ENCODE measurements around a stretch of chr1.

DNA sequence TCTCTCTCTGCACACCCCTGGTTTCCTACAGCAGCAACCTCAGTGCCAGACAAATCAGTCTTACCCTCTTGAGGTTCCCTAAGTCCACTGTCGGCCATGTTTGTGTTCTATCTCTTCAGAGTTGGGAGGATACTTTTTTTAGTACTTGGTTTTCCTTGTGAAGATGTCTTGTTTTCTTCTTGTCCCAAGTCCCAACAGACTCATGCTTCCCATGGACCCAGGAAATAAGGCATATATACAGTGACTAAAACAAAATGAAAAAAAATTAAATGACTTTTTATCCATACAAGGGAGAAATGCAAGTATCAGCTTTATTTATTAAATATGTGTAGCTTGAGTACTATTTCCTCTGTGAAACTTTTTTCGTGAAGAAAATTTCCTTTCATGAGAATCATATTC is 25.0 kb downstream of the TOR1AIP2 start:
- CAGE, long polyA plus RNA: no peak
- RRBS: no CpG with 5 or more reads among the region's 2 CpGs

GRCh38 chr1:179872968-179873831 is 4.4 kb downstream of the TOR1AIP2 start:
- CAGE, long polyA plus RNA: no peak
- RRBS: no CpG with 5 or more reads among the region's 9 CpGs

GRCh38 chr1:179885407-179885721 is 3.3 kb downstream of the TOR1AIP1 start:
- CAGE, long polyA plus RNA: no peak

DNA sequence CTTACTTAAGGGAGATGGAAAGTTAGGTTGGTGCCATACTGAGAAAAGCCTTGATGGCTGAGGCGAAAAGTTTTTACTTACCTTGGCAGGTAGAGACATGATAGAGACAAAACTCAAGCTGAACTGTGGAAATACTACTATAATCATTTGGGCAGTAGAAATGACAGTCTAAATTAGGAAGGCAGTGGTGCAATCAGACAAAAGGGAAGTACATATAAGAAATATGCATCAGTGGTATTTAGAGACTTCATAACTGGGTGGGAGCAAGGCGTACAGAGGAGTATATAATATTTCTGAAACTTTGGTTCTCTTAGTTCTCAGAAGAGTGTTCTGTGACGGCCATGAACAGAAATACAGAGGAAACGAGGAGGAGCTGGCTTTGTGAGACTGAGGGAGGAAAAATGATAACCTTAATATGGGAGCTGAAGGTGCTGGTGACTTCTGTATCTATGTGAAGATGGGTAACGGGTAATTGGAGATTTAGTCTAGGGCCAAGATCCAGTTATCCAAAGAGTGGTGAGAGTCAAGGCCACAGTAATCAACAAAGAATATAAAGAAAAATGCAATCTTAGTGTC is 2.3 kb upstream of the CEP350 start:
- CAGE, long polyA plus RNA: no peak
- RRBS: no CpG with 5 or more reads among the region's 5 CpGs

DNA sequence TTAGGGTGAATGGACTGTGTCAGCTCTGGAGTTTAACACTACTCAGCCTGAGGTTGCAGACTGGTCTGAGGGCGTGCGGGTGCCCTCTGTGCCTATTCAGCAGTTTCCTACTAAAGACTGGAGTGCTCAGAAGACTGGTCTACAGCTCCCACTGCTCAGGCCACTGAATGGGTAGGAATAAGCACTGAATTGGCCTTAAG is 14.6 kb downstream of the CEP350 start:
- CAGE, long polyA plus RNA: no peak
- RRBS: no CpG with 5 or more reads among the region's 2 CpGs

GRCh38 chr1:179976799-179977548 is 22.4 kb downstream of the CEP350 start:
- CAGE, long polyA plus RNA: no peak
- RRBS: no CpG with 5 or more reads among the region's 5 CpGs

DNA sequence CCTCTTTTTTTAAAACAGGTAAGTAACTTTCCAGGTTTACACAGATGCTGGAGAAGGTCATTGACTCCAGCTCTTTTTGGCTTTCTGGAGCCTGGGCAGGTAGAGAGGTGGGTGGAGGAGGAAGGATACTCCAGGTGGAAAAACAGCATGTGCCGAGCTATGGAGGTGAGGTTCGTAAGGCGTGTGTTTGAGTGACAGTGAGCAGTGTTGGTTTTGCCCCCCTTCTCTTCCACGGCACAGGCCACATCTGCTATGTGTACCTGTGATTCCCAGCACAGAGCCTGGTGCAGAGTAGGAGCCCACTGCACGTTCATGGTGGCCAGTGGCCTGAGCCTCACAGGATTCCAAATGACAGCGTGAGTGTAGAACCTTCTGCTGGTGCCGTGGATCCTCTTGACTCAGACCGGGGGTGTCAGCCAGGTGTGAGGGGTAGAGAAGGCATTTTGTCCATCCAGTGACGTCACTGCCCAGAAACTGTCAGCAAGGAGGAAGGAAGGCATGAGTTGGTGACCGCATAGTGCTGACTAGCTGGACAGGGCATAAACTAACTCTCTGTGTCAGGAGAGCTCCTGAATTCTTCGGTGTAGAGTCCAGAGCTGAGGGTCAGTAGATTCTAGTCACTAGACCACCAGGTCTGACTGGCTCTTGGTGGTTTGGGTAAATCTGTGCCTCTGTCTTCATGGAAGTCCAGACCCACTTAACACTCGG is 3.6 kb downstream of the QSOX1 start:
- CAGE, long polyA plus RNA: no peak
- RRBS: no CpG with 5 or more reads among the region's 12 CpGs

DNA sequence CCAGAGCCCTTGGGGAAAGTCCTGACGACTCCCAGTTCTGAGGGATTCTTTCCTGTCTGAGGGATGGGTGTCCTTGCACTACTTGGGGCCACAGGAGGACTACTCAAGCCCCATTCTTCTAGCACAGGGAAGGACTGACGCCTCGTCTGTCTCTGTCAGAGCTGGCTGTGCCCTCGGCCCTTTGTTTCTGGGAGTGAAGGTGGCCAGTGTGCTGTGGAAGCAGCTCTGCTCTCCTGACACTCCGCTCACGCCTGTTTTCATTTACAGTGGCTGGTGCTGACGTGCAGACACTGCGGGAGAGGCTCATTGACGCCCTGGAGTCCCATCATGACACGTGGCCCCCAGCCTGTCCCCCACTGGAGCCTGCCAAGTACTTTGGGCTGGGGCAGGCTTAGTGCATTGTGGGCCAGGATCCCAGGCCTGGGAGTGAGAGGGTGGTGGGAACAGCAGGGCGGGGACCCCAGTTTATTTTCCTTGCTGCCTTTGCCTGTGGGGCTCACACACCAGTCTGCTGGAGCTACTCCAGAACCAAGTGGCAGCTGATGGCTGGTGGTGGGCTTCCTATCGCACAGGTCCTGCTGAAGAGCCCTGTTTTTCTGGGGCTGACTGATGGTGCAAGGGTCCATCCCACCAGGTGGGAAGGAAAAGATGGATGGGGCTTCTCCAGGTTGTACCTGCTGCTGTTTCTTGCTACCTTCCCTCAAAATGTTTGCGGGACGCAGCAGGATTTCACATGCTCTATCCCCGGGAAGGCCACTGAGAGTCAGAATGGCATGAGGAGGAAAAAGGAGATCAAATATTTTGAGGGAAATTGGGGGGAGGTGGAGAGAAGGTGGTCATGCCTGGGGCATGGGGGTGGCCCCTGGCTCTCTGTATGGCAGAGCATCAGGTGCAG is 21.2 kb downstream of the QSOX1 start:
- CAGE, long polyA plus RNA: no peak
- RRBS: no CpG with 5 or more reads among the region's 15 CpGs

GRCh38 chr1:180192019-180192530 is 37.4 kb downstream of the QSOX1 start:
- CAGE, long polyA plus RNA: no peak
- RRBS: no CpG with 5 or more reads among the region's 8 CpGs

DNA sequence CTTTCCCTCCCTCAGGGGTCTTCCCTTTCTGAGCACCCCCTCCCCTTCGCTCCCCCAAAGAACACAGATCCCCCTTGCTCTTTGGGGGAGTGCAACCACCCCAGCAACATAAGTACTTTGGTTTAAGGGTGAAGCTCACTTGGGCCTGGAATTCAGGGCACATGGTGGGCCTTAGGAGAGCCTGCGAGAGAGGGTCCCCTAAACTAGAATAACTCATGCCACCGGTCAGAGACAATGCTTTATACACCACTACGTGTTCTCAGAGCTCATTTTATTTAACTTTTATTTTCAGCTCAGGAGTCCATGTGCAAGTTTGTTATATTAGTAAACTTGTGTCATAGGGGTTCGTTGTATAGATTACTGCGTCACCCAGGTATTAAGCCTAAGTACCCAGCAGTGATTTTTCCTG is 12.7 kb upstream of the LHX4 start:
- CAGE, long polyA plus RNA: no peak
- RRBS: no CpG with 5 or more reads among the region's 6 CpGs

GRCh38 chr1:180270287-180270535 is 40.1 kb downstream of the LHX4 start:
- CAGE, long polyA plus RNA: no peak
- RRBS: no CpG with 5 or more reads among the region's 5 CpGs

DNA sequence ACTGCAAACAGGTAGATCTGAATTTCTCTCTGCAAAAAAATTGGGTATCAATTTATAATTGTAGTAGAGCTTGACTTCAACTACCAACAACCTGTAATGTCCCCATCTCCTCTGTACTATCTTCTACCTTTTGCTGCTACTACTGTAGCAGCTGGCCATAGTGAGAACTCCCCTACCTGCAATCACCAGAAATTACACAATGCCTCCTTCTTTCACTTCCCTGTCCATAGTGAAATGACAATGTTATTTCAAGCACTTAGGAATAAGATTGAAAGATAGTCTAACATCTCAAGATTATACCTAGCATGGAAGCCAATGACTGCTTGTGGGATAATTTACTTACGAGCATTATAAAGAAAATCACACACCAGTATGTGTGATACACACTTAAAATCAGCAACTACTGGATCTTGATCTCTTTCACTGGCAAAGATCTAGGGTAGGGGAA is 100.3 kb downstream of the ACBD6 start:
- CAGE, long polyA plus RNA: no peak
- RRBS: no CpG with 5 or more reads among the region's 1 CpG

GRCh38 chr1:180502771-180503319 is 468 bp upstream of the ACBD6 start:
- CAGE, long polyA plus RNA: no peak
- RRBS: 3% methylated on average over 3 of the region's 37 CpGs

DNA sequence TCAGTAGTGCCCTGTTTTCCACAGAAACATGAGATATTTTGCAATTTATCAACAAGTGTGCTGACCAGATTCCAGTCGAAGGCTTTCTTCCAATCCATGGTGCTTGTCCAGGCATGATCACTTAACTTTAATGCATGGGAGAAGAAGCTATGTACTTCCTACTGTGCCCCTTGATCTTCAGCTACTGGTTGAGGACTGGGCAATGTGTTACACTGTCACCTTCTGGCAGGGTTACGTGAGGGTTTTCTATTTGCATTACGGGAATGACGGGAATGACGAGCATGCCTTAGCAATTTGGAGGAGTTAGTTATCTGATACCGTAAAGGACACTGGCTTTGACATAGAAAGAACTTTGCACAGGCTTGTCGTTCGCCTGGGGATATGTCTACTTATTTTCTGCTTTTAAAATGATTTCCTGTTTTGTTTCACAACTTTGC is 19.7 kb upstream of the ACBD6 start:
- CAGE, long polyA plus RNA: no peak
- RRBS: no CpG with 5 or more reads among the region's 8 CpGs

GRCh38 chr1:180566085-180566637 is 63.8 kb upstream of the ACBD6 start:
- CAGE, long polyA plus RNA: no peak
- RRBS: no CpG with 5 or more reads among the region's 7 CpGs

DNA sequence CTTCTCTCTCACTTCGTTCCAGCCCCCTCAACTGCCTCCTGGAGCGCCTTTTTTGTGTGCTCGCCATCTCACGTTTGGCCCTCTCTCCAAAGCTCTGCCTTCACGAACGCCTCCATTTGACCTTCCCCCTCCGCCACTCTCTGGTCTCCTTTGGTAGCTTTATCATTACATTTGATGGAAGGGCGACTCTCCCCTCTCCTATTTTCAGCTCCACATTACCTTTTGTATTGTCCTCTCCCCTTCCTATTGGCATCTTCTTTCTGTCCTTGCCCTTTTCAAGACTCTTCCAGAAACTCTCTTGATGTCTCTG is 17.3 kb downstream of the IER5 start:
- CAGE, long polyA plus RNA: no peak
- RRBS: no CpG with 5 or more reads among the region's 8 CpGs

DNA sequence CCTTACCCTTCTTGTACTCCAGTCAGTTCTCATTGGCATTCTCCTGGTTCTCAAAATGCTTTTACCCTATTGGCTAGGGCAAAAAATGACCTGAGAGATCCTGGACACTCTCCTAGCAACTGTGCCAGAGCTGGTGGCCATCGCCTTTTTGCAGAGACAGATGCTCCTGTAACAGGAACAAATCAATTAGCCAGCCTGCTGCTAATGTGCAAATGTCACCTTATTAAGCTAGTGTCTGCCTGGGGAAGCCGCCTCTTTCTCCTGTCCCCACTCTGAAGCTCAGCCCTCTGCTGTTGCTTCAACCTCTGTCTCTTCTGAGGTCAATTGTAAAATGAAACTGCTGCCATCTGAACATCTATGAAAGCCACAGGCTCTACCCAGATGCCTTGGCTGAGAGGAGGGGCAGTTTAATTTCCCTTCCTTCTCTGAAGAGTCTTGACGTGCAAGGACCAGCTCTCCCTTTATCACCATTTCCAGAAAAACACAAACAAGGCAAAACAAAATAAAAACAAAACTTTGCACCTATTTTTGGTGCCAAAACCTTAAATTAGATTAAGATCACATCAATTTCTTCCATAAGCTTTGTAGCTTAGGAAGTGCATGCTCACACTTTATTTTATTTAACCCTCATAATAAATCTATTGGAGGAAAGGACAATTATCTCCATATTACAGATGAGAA is 85.4 kb upstream of the CACNA1E start:
- CAGE, long polyA plus RNA: no peak
- RRBS: no CpG with 5 or more reads among the region's 3 CpGs

GRCh38 chr1:181484973-181486494 is 2.2 kb downstream of the CACNA1E start:
- CAGE, long polyA plus RNA: no peak
- RRBS: no CpG with 5 or more reads among the region's 58 CpGs

- CAGE, long polyA plus RNA: no peak
- RRBS: no CpG with 5 or more reads among the region's 6 CpGs
Measured at GRCh38 chr1:182002929-182003439, 58.5 kb downstream of the ZNF648 start.

- CAGE, long polyA plus RNA: no peak
- RRBS: no CpG with 5 or more reads among the region's 14 CpGs
Measured at GRCh38 chr1:182068910-182069595, 7.5 kb upstream of the ZNF648 start.

Data from mammary epithelial cell (primary cell).